Spinal cord (tissue), 3 donors: ENCODE data around the genes LGALS9, UNC119 and SPAG5.

DNA sequence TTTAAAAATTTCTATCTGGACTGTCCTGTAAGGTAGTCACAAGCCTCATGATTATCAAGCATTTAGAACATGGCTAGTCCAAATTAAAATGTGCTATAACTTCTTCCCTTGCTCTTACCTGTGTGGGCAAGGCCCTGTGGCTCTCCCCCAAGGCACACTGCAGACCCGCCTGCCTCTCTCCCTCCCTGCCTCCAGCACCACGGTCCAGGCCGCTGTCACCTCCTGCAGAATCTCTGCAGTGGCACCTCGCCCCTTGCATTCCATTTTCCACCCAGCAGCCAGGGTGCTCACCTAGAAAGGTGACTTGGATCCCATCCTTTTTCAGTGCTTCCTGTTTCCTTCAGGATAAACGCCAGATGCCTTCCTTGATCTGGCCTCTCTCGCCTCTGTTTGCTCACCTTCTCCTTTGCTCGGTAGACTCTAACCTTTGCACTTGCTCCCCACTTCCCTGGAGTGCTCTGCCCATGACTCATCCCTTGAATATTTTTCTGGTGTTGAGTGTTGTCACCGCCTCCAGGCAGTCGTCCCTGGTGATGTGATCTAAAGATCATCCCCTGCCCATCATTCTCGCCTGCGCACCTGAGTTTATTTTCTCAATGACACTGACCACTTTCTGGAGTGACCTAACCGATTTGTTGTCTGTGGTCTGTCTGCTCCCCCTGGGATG is 79.3 kb upstream of the LGALS9 start:
- PRO-cap = no peak
- RAMPAGE, long total RNA = no peak

GRCh38 chr17:27559108-27559384 is 71.9 kb upstream of the LGALS9 start:
- PRO-cap = no peak
- RAMPAGE, long total RNA = no peak

- PRO-cap = no peak
- RAMPAGE, long total RNA = no peak
Measured at GRCh38 chr17:27630892-27631444, at the start of gene LGALS9. Gene LGALS9, plus strand, starts transcription at chr17:27631188.

- PRO-cap = no peak
- RAMPAGE, long total RNA = no peak
Measured at GRCh38 chr17:27648801-27649456, 17.9 kb downstream of the LGALS9 start.

DNA sequence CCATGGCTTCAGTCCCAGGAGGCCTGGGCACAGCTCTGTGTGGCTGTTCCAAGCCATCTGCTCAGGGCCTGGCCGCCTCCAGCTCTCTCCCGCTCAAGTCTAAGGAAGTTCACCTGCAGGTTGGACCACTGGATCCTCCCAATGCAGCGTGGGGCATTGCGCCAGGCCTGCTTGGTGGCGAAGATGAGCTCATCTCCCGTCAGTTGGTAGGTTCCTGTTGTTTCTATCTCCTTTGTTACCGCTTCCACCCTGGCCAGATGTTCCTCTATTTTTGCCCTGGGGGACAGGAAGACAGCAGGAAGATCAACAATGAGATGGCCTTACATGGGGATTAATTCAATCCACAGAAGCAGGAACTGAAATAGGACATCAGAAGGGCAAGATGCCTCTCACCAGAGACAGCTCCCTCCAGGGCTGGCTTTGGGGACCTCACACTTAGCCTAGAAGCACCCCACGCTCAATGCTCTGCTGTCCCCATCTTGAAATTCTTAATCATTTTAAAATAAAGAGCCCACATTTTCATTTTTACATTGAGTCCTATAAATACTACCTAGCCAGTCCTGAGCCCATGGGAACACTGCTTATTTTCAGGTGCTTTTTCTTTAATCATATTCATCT is 17.4 kb downstream of the NOS2 start:
- PRO-cap = no peak
- RAMPAGE, long total RNA = no peak

- PRO-cap = no peak
- RAMPAGE, long total RNA = no peak
Measured at GRCh38 chr17:27807970-27808578, 7.7 kb upstream of the NOS2 start.

DNA sequence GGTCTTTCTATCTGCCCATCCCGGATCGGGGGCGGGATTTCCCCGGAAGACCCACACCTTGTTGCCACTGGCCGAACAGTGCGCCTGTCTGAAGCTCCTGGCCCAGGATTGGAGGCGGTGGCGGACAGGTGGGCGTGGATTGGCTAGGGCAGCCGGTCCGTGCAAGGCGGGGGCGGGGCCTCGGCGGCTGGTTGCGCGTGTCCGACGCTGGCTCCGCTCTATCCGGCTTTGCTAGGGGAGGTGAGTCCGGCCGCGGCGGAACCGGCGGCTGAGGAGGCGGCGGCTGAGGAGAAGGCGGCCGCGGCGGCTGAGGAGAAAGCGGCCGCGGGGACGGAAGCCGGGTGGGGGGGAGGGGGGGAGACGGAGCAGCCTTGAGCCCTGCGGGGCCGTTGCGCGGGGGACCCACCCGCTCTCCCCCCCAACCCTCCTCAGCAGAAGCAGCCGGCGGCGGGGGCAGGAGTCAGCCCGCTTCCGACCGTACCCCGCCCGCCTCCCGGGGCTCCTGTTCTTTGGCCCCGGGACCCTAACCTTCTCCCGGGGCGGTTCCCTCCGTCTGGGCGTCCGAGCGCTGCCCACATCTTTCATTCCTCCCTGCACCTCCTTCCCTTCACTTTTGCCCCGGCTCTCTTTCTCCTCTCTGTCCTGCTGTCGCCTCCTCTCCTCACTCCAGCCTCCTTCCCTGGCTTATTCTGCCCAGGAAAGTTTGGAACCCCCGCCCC is 778 bp upstream of the NLK start:
- PRO-cap = no peak
- RAMPAGE, long total RNA = no peak

- PRO-cap = no peak
- RAMPAGE, long total RNA = no peak
Measured at GRCh38 chr17:28159127-28160345, 117.1 kb downstream of the NLK start.

- PRO-cap = no peak
- RAMPAGE, long total RNA = no peak
Measured at GRCh38 chr17:28233679-28234570, 85.1 kb upstream of the TMEM97 start.

DNA sequence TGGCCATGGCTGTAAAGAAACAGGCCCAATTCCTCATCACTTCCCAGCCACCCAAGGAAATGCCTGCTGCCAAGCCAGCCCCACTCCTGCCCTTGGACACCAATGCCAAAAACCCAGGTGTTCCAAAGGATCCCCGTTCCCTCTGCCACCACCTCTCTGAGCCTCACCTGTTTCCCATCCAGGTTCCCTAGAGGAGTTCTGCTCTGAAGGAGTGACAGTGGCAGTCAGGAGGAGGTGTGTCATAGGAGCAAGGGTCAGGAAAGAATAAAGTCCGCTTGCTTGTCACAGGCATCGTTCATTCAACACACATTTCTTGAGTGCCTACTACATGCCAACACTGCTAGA is 3.3 kb downstream of the IFT20 start:
- PRO-cap = no peak
- RAMPAGE, long total RNA = no peak

DNA sequence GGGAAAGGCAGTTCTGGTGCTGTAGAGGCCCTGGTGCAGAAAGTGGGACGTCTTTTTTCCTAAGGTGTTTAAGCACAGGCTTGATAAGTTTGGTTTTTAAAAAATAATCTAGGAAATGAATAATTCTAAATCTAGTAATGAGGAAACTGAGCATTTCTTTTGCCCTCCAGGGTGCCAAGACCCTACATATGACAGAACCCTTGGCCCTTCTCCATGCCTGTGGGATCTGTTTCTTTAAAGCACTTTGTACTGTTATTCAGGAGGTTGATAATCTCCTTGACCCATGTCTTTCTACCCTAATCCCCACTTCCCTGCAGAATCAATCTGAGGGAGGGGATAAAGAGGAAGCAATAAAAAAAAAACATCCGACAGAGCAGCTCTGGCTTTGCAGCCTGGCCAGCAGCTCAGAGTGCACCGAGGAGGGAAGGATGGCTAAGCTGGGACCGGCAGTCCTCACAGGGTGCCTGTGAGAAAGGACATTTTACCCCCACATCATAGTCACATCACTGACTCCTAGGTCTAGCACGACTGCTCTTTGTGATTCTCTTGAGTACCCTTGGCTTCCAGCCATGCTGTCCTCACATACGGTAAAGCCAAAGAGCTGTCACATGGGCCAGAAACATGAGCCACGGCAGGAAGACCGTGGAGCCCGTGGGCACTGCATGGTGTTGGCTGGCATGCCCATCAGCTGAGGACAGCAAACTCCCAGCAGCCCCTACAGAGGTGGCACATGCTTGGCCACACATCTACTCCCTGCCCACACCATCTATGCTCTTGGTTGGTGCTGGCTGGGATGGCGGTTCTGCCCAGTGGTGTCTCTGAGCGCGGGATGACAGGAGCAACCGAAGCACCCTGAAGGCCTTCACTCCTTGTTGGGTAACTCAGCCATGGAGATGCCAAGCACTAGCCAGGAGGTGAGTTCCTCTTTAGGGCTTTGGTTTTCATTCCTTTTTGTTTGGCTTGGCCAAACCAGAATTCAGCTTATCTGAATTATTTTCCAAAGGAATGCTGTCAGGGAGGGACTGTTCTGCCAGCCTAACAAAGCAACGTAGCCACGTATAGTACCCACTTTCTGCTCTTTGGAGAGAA is 9.7 kb downstream of the TNFAIP1 start:
- PRO-cap = no peak
- RAMPAGE, long total RNA = no peak

GRCh38 chr17:28384986-28385531 is 13.6 kb downstream of the SARM1 start:
- PRO-cap = no peak
- RAMPAGE, long total RNA = no peak

DNA sequence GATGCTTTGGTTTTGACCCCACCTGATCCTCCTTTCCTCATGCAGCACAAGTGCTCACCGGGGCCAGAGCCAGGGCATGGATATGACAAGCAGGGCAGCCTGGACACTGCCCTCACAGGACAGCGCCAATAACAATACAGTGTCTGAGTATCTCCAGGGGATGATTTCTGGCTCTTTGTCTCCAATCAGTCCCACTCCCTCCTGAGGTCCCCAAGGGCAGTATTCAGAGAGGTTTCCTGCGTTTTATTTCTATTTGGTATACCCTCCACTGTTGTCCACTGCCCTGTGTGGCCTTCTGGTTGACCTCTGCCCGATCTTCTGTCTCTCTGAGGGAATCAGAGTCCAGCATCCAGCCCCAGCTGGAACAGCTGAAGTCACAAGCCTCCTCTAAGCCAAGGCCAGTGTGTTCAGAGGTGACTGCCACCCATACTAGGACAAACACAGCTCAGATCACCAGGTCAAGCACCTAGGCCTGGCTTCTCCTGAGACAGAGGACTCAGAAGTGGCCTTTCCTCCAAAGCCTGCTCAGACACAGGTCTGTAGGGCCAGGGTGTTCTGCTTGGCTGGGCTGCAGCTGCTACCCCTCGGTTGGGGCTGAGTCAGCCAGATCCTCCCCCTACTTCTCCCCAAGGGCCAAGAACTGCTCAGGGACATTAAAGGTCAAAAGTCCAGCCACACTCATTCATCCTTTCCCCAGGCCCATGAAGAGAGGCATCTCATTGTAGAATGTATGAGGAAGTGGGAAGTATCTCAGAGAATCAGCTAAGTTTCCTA is 7.8 kb downstream of the SLC46A1 start:
- PRO-cap = no peak
- RAMPAGE, long total RNA = no peak

DNA sequence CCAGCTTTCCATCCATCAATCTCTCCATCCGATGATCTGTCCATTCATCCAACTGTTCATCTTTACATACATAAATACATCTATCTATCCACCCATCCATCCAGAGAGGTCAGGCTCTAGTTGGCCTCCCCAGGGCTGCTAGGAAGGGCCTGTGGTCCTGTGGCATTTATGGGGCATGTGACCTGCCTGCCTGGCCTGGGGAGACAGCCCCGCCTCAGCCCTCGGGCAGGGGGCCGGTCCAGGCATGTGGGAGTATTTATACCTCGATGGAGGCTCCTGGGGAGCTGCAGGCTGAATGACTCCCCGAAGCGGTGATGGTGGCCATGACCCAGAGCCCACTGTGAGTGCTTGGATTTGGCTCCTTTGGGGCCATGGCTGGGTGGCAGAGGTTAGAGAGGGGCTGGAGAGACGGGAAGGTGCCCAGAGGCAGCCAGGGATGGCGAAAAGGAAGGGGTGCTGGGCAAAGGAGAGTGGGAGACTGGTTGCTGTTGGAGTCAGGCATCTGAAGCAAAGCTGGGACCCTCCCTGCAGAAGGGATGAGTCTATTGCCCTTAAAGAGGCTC is 7.4 kb downstream of the FOXN1 start:
- PRO-cap = no peak
- RAMPAGE, long total RNA = no peak

- PRO-cap = no peak
- RAMPAGE, long total RNA = no peak
Measured at GRCh38 chr17:28547242-28548132, 4.9 kb downstream of the UNC119 start.

- PRO-cap = no peak
- RAMPAGE, long total RNA = no peak
Measured at GRCh38 chr17:28548758-28549125, 3.7 kb downstream of the UNC119 start.

- PRO-cap = no peak
- RAMPAGE, long total RNA = no peak
Measured at GRCh38 chr17:28552227-28553291, at the start of gene UNC119. Gene UNC119, minus strand, starts transcription at chr17:28552624.

DNA sequence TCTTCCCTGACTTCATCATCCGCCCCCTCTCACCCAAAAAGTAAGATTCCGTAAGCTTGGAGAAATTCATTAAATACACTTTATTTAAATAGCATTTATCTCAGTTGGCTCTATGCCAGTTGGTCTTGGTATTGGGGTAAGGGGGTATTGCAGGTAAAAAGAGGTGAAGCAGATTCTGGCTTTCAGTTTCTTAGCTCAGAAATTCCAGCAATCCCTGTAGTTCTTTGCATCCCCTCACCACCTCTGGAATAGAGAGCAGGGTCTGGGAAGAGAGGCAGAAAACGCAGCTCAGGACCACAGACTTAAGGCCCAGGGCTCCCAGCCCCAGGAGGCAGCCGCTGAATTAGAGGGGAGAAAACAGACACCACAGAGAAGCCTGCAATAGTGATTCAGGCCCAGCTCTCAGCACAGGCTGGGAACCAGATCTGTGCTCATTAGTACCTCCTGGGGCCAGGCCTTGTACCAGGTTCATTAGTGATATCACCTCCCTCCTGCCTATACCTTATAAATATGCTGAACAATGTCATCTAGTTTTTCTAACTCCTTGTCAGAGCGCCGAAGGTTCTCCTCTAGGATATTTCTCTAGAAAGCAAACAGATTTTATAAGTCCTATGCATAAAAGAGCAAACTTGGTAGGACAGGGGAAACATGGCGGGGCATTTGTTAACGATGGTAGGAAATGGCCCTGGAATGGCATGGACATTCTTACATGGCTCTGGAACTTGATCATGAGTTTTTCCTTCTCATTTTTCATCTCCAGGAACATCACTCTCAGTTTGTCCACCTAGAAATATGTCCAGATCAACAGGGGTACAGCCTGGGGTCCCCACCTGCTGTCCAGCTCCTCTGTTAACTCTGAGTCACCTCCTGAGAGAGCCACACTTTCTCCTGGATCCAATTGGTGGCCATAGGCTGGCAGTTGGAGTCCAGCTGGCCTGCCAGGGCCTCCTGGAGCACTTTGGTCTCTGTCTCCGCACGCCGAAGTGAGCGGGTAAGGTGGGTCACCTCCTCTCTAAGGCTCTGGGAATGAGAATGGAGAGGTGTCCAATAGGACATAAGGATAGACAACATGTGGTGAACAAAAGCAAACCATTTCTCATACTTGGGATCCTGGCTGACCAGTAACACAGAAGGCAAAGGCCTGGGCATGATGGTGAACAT is 1.2 kb upstream of the ALDOC start:
- PRO-cap = no peak
- RAMPAGE, long total RNA = no peak

GRCh38 chr17:28598833-28599334 is at the start of gene SPAG5:
Gene SPAG5, minus strand, starts transcription at chr17:28599025.
- PRO-cap = unidirectional peak, plus-strand start at chr17:28599170
- RAMPAGE, long total RNA = no peak

DNA sequence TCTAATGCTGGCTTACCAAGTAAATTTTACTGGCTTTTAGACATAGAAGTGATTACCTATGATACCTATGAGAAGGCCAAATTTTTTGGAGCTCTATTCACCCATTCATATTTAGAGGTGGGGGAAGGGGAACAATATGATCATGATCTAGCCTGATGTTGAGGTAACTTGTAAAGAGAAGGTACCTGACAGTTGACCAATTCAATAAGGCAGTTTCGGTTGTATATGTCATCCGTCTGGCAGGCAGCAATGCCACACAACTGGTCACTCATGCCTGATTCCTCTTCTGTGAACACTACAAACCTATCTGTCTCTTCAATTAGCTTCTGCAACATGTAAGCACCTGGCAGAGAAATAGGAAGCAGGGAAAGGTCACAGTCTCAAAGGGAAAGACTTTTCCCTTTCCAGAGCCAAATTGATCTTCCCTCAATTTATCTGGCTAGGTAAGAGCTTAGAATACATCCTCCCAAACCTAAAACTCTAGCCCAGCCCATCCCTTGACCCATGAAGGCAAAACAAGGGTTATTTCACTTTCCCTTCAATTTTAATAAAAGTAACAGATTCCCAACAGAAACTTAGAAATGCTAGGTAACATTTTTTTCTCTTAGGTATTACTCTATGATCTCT is 10.2 kb upstream of the RSKR start:
- PRO-cap = no peak
- RAMPAGE, long total RNA = no peak